ENCODE results near the genes TAF1D, VSTM5 and ANKRD49.

- PRO-cap = no peak
- RAMPAGE, long total RNA, 5 experiments = no peak in any of the 5 experiments
- RRBS = no CpG with 5 or more reads among the region's 14 CpGs
Observed at GRCh38 chr11:92027166-92027476, 197.5 kb upstream of the FAT3 start.

- PRO-cap = no peak
- RAMPAGE, long total RNA, 5 experiments = no peak in any of the 5 experiments
- RRBS = no CpG with 5 or more reads among the region's 1 CpG
Observed at GRCh38 chr11:92085217-92085624, 139.4 kb upstream of the FAT3 start.

DNA sequence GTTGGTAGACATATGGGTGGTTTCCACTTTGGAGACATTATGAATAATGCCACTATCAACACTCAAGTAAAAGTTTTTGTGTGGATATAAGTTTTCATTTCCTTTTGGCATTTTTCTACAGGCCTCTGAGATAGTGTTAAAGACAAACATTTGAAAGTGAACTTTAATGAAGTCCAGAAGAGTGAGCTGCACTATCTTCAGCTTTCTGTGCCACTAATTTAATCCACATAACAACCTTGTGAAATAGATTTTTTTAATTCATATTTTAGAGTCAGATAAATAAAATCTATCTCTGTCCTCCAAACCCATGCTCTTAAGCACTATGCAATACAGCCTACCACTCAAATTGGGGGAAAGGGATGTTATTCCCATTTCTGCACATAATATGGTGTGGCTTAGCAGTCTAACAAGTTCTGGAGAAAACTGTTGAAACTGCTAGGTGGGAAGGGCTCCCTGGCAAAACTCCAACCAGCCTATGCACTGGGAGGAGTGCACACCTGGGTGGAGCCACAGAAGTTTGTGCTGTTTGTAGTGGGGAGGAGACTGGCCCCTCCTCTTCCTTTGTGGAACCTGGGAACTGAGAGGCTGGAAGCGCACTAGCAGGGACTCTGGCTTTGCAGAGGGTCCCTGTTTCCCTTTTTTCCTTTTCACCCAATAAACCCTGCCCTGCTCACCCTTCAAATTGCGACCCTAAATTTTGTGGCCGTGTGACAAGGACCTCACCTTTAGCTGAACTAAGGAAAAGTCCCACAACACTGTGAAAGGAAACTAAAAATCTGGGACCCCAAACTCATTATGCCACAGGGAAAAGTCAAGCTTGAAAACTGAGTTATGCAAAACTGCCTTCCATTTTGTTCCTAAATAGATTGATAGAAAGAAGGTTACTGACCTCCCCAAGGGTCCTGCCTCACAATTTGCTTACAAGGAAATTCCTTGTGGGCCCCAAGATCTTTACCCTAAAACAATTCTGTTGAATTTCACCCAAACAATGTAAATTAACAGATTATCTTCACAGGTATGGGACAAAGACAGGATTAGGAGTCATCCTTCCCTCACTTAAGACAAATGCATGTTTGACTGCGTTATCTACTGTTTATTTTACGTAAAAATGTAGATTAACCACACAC, 81.2 kb downstream of the SLC36A4 start:
- PRO-cap = no peak
- RAMPAGE, long total RNA, 5 experiments = no peak in any of the 5 experiments
- RRBS = no CpG with 5 or more reads among the region's 5 CpGs

DNA sequence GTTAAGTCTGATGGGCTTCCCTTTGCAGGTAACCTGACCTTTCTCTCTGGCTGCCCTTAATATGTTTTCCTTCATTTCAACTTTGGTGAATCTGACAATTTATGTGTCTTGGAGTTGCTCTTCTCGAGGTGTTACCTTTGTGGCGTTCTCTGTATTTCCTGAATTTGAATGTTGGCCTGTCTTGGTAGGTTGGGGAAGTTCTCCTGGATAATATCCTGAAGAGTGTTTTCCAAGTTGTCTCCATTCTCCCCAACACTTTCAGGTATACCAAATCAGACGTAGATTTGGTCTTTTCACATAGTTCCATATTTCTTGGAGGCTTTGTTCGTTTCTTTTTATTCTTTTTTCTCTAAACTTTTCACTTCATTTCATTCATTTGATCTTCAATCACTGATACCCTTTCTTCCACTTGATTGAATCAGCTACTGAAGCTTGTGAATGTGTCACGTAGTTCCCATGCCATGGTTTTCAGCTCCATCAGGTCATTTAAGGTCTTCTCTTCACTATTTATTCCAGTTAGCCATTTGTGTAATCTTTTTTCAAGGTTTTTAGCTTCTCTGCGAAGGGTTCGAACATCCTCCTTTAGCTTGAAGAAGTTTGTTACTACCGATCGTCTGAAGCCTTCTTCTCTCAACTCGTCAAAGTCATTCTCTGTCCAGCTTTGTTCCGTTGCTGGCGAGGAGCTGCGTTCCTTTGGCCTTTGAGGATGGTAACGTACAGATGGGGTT, 20.8 kb downstream of the SLC36A4 start:
- PRO-cap = no peak
- RAMPAGE, long total RNA, 5 experiments = start-site peak on the minus strand in 4 of 5 experiments, centred at positions 389 to 574 of the sequence, 8 to 19 reads per replicate
- RRBS = no CpG with 5 or more reads among the region's 14 CpGs

- PRO-cap = no peak
- RAMPAGE, long total RNA, 5 experiments = no peak in any of the 5 experiments
- RRBS = no CpG with 5 or more reads among the region's 2 CpGs
Observed at GRCh38 chr11:93195639-93195978, 2.2 kb downstream of the SLC36A4 start.

GRCh38 chr11:93570675-93571274, 27.6 kb upstream of the SMCO4 start:
- PRO-cap = no peak
- RAMPAGE, long total RNA, 5 experiments = no peak in any of the 5 experiments
- RRBS = no CpG with 5 or more reads among the region's 5 CpGs

DNA sequence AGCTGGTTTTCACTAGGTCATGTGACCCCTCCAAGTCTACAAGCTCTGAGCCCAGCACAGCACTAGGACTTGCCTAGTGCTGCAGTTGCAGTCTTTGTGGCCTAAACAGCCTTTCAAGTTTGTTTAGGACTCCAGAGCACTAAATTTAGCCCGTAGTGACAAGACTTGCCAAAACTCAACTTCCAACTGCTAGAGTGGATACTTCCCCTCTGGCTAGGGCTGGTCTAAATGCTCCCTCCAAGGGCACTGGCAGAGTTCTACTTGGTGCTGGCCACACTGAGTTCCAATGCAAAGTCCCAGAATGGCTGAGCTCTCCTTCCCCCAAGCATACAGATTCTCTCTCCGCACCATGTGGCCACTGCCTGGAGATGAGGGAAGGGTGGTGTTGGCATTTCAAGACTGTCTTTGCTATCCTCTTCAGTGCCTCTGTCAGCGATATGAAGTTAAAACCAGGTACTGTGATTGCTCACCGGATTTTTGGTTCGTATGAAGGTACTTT, 25.3 kb downstream of the TAF1D start:
- PRO-cap = no peak
- RAMPAGE, long total RNA, 5 experiments = no peak in any of the 5 experiments
- RRBS = no CpG with 5 or more reads among the region's 5 CpGs

- PRO-cap = no peak
- RAMPAGE, long total RNA, 5 experiments = start-site peak on the minus strand in 2 of 5 experiments, at chr11:93730646-93730800 at its widest, 7 to 14 reads per replicate
- RRBS = no CpG with 5 or more reads among the region's 5 CpGs
Observed at GRCh38 chr11:93730275-93731241, 10.7 kb downstream of the TAF1D start.

DNA sequence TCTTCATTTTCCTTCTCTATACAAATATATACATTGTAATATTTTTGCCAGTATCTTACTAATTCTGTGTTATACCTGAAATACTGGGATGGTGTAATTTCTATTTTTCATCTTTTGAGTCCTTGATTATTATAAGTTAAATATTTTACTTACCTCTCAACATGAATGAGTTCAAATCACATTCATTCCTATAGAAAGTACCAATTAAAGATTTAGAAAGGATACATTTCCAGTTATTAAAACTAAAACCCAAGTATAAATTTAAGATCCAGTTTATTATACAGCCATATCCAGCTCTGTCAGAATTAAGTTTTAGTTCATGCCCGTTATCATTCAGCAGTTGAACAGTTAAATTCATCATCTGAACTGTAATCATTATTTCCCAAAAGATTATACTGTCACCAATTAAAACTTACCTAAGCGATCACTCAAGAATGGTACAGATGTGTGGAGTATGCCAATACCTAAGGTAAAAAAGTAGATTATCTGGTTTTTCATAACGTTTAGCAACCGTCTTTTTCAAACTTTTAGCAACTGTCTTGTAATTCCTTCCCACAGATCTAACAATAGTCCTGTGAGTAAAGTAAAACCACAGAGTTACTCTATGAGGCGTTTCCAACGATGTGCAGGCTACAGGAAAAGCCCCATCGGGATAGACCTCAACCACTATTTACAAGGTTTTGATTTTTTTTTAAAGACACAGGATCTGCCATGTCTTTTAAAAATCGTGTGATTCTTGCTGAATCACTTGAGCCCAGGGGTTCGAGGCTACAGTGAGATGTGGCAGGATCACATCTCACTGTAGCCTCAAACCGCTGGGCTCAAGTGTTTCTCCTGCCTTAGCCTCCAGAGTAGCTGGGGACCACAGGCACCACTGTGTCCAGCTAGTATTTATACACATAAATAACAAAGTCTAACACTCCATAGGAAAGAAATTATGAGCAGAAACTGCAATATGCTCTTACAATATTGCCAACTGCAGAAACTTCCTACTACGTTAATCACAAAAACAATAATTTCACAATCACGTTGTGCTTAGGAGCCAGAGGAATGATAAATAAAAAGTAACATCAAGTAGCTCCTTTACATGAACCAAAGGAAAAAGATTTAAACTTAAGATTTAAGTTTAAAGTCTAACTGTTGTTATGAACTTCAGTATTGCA, 8.0 kb downstream of the TAF1D start:
- PRO-cap = no peak
- RAMPAGE, long total RNA, 5 experiments = no peak in any of the 5 experiments
- RRBS = no CpG with 5 or more reads among the region's 12 CpGs

- PRO-cap = no peak
- RAMPAGE, long total RNA, 5 experiments = no peak in any of the 5 experiments
- RRBS = no CpG with 5 or more reads among the region's 1 CpG
Observed at GRCh38 chr11:93735691-93736703, 5.3 kb downstream of the TAF1D start.

DNA sequence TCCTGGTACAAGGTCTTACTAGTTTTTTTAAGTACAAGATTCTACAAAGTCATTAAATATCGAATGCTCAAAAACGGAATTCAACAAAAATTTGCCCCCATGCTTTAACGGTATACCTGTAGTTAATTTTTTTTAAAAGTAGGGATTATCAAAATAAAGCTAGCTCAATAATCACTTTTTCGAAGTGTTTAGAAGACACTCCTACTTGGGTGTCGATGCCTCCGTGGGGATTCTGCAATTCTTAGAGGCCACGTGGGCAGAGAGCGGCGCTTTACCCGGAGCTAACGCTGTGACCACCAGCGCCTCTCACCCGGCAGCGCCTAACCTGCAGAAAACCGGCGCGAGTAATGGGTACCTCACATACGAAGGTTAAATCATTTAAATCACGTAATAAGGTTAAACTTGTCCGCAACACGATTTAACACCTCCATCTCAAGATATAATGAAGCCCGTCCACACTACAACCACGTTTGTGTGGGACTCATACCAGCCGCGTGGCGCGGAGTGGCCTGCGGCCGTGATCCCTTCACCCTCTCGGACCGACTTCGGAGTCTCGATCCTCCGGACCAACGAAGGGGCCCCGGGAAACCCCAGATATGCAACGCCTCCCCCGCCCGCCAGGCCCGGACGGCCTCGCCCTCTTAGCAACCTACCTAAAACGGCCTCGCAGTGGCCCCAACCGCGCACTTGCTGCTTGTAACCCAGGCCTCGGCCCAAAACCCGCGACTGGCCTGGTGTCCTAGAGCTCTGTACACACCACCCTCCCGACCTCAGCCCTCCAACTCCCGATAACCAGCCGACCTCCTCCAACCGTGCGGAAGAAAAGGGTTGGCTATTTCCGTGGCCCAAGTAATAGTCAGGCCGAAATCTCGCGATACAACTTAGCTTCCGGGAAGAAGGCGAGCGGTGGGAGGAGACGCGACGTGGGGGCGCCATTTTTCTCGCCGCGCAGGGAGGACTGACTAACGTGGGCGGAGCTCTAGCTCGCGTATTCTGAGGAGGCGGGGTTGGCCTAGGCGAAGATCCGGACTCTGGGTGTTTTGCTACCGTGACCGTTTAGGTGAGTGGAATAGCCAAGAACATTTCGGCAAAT, at the start of gene TAF1D:
TAF1D (minus strand) TSS at position 827 of the 1,093 bp plus-strand sequence.
- PRO-cap = unidirectional peak, plus-strand start at position 244 of the sequence; bidirectional peak, plus-strand start at position 996 of the sequence, minus-strand start at position 826 of the sequence
- RAMPAGE, long total RNA, 5 experiments = start-site peak on the plus strand in 5 of 5 experiments, centred at positions 999 to 1,007 of the sequence, 58 to 526 reads per replicate; start-site peak on the minus strand in 4 of 5 experiments, centred at positions 404 to 822 of the sequence, 21 to 207 reads per replicate
- RRBS = under 1% methylated on average over 16 of the region's 78 CpGs

DNA sequence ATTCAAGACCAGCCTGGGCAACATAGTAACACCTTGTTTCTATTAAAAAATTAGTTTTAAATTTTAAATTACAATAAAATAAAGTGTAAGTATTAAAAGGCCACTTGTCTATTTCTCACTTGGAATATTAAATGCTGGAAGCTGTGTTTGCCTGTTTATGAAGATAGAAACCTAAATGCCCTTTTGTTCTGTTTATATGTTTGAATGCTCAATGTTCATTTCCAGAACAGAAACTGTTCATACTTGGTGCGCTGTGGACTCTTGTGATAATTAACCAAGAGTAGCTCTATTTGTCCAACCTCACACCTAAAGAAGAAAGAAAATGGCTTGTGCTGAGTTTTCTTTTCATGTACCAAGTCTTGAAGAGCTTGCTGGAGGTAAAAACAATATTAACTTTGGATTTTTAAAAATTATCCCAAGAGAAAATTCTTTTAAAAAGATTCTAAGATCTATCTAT, 5.6 kb downstream of the C11orf54 start:
- PRO-cap = no peak
- RAMPAGE, long total RNA, 5 experiments = no peak in any of the 5 experiments
- RRBS = no CpG with 5 or more reads among the region's 1 CpG

GRCh38 chr11:93850332-93851072, at the start of gene VSTM5:
Gene VSTM5 (minus strand): TSS chr11:93850618.
- PRO-cap = unidirectional peak, minus-strand start at chr11:93850590
- RAMPAGE, long total RNA, 5 experiments = start-site peak on the minus strand in 1 of 5 experiments, at chr11:93850597-93850605 at its widest, 14 reads per replicate
- RRBS = 2% methylated on average over 11 of the region's 28 CpGs

DNA sequence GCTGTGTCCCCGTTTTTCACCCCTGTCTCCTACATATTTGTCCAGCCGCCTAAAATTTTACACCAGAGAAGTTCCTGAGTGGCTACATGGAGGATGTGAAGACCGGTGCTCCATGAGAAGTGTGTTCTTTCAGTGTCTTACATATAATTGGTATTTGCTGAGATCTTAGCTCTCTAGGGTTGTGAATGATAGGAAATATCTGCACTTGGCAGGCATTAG, 1.1 kb downstream of the PANX1 start:
- PRO-cap = bidirectional peak, plus-strand start at position 65 of the sequence, minus-strand start outside the sequence
- RAMPAGE, long total RNA, 5 experiments = no peak in any of the 5 experiments
- RRBS = no CpG with 5 or more reads among the region's 3 CpGs

DNA sequence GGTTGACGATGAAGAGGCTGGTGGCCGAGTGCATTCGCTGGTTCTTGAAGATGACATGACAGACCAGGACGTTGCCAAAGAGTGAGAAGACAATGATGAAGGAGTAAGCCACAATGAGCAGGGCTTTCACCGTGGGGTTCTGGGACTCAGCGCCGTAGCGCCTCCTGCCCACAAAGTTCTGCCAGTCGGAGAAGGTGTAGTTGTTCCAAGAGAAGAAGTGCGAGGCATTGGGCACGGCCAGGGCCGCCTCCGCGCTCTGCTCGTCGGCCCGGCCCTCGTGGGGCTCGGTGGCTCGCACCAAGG, 357 bp downstream of the GPR83 start:
- PRO-cap = no peak
- RAMPAGE, long total RNA, 5 experiments = no peak in any of the 5 experiments
- RRBS = 2% methylated on average over 4 of the region's 20 CpGs

- PRO-cap = no peak
- RAMPAGE, long total RNA, 5 experiments = start-site peak on the minus strand in 2 of 5 experiments, at chr11:94447246-94447632 at its widest, 9 to 22 reads per replicate
- RRBS = no CpG with 5 or more reads among the region's 10 CpGs
Observed at GRCh38 chr11:94447064-94447689, 46.0 kb upstream of the GPR83 start.

- PRO-cap = bidirectional peak, plus-strand start at chr11:94493984, minus-strand start at chr11:94493834
- RAMPAGE, long total RNA, 5 experiments = start-site peak on the plus strand in 5 of 5 experiments, at chr11:94493979-94494015 at its widest, 157 to 1,964 reads per replicate; start-site peak on the minus strand in 4 of 5 experiments, at chr11:94493801-94493858 at its widest, 84 to 339 reads per replicate
- RRBS = 2% methylated on average over 4 of the region's 71 CpGs
Observed at GRCh38 chr11:94493339-94494554, at the start of gene ANKRD49. Gene ANKRD49 (plus strand): TSS chr11:94493984.

DNA sequence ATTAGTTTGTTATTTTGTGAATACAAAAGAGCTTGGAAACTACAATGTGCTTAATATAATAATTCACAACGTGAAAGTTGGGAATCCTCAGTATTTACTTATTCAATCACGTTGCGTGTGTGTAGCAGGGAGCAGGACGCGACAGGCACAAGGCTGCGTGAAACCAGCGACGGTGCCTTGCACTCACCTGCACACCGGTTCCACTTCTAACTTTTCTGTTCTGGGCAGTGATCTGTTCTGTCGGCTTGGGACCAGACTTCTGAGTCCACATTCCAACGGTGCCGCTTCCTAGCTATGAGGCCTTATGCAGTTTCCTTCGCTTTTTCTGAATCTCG, 392 bp upstream of the C11orf97 start:
- PRO-cap = no peak
- RAMPAGE, long total RNA, 5 experiments = no peak in any of the 5 experiments
- RRBS = no CpG with 5 or more reads among the region's 14 CpGs

DNA sequence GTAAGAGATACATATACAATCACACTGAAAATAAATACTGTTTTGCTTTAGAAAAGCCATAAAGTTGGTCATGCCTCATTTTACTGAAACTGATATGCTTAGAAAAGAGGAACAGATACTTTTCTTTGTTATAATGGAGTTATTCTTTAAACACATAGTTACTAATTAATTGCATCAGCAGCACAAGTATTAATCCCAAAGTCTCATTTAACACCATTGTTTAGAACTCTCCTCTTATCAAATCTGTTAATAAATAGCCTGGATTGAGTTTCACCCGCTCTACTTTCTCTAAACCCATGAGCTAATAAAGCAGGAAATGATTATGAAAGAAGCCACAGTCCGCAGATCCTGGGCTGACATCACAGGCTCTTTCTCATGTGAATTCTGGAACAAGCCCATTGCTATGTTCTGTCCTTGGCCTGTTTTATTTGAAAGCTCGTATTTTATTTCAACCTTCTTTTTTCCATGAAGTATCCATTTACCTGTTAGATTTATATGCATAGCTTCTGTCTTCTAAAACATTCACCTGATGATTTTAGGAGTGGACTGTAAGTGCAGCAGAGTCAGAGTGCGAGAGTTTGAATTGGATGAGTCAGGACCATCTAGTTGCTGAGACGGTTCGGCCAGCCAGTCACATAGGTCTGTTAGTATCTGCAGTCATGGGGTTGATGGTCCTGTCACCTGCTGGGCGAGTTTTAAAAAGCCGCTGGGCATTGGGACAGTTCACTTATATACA, 35.6 kb downstream of the PIWIL4 start:
- PRO-cap = no peak
- RAMPAGE, long total RNA, 5 experiments = no peak in any of the 5 experiments
- RRBS = no CpG with 5 or more reads among the region's 8 CpGs

DNA sequence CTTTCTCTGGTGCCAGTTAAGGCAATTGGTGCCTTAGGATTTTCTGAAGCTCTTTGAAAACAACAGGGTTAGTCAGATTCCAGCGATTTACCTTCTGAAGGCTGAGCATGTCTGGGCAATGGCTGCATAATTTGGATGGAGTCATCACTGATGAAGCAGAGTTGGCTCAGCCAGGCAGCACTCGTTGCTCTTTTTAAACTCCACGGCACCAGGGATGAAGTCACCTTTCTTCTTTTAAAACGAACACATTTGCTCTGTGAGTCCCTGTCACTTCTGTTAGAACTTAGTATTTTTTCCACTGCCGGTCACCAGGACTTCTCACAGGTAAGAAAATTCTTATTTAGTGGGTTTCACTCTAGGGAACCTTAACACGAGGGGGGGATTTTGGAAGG, 61.9 kb upstream of the AMOTL1 start:
- PRO-cap = no peak
- RAMPAGE, long total RNA, 5 experiments = no peak in any of the 5 experiments
- RRBS = no CpG with 5 or more reads among the region's 6 CpGs